HL-60 (cell line): Measurements from ENCODE around the genes GRAMD2B, C5orf63, MEGF10 and ADAMTS19.

- RRBS: no CpG with 5 or more reads among the region's 7 CpGs
These were observed 216.4 kb upstream of the ZNF608 start for GRCh38 chr5:124962821-124963235.

- RRBS: no CpG with 5 or more reads among the region's 4 CpGs
These were observed 258.9 kb upstream of the ZNF608 start for GRCh38 chr5:125005242-125005762.

DNA sequence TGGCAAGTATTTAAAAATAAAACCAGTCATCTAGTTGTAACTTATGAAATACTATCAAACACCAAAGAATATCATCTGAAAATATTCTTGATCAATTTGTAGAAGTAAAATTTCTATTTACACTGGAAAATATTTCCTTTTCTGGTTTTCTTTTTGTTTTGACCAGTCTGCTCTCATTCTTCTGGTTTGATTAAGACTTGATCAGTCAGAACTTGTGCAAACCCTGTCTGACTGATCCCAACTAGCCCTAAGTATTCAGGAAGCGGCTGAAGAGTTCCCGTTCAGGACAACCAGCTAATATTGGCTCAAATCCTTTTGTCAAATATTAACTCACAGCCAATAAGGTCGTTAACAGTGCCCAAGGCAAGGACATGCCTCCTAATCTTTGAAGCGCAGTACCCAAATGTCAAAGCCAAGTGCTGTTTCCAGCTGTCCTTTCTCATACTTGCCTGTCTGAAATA is 266.2 kb upstream of the ZNF608 start:
- RRBS: no CpG with 5 or more reads among the region's 4 CpGs

GRCh38 chr5:126210867-126211496 is 212.2 kb upstream of the GRAMD2B start:
- RRBS: no CpG with 5 or more reads among the region's 7 CpGs

DNA sequence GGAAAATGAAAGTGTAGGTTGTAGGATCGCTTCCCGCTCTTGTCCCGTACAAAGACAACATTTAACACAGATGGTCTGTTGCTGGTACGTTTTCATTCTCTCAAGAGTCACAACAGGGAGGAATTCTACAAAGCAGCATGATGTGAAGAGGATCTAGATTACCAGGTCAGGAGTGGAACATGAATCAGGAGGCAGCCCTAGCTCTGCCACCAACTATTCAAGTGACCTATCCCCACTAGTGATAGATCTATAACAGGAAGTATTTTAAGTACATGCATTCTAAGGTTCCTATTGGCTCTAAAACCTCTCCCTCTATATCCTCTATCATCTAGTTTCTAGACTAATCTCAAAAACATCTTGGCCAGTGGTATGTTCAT is 58.8 kb upstream of the GRAMD2B start:
- RRBS: no CpG with 5 or more reads among the region's 4 CpGs

DNA sequence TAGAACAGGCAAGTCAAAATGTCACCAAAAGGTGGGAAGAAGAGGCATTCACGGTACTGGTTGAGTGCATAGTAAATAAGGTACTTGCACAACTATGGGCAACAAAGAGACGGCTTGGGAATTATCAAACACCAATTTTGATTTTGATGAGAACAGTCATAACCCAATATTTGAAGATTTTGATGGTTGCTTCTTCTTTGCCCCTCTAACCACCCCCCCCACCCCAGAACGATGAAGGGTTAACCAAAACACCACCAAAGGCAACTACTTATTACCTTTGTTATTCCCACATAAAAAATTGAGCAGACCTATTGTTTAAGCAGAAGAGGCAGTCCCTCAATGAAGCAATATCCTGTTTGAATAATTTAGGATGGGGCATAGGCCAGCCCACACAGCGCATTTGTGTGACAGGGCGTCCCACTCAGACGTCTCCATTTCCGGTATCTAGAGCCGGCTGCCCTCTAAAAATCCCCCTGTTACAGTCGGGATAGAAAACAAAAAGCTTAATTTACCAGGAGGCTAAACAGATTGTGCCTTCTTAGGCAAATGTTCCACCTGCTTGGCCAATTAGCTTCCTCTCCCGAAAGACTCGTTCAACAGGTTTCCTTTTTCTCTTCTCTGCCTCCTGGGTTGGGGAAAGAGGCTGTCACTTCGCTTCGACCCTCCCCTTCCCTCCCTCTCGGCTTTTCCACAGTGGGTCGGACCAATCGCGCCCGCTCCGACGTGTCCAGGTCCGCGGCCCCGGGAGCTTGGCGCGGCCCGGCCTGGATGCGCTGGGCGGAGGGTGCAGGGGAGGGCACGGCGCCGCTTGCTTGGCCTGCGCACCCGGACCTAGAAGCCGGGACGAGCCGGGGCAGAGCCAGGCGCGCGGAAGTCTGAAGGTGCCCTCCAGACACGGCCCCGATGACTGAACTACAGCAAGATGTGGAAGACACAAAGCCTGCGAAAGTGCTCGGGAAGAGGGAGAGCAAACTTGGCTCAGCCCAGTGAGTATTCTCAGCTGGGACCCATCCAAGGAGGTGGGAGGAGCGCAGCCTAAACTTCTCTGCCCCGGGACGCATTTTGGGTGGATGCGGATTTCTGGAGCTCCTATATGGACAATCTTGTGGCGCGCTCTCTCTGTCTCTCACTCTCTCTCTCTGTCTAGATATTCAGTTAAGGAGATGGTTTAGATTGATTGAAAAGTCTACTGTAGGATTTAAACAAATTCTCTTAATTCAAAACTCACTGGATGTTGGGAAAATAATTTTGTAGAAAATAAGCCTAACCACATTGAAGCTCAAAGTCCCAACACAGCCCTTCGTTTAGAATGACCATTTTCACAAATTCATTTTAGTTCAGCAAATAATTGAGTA is at the start of gene GRAMD2B:
TSS of gene GRAMD2B (plus strand) at position 706 of the 1,355 bp plus-strand sequence.
- RRBS: 2% methylated on average over 8 of the region's 50 CpGs

DNA sequence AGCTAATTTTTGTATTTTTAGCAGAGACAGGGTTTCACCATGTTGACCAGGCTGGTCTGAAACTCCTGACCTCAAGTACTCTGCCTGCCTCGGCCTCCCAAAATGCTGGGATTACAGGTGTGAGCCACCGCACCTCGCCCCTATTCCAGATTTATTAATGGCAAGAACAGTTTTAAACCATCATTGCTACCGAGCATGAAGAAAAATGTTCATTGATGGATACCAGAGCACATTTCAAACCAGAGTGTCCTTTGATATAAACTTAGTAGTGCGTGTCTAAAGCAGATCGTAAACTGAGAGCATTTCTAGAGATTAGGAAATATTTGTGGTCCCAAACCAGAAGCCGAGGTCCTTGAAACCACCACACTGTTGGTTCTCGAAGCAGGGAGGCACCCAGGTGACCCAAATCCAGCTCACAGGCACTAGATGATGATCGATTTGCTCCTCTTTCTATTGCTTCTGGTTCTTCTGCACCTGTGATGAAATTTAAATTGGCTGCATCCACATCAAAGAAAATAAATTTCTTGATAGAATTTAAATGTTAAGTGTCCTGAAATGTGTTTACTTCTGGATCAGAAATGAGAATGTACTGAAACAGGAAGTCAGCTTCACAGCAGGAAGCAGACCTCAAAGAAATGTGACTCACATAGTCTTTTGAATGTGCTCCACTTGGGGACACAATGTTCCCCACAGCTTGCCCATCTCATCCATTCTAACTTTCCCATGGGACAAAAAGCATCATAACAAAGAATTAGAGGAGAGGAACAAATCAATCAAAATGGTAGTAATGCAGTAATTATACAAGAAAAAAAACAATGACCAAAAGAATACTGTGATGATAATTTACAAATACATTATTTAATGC is 85.5 kb downstream of the GRAMD2B start:
- RRBS: no CpG with 5 or more reads among the region's 9 CpGs

GRCh38 chr5:126603333-126604068 is 2.8 kb downstream of the PHAX start:
- RRBS: no CpG with 5 or more reads among the region's 6 CpGs

DNA sequence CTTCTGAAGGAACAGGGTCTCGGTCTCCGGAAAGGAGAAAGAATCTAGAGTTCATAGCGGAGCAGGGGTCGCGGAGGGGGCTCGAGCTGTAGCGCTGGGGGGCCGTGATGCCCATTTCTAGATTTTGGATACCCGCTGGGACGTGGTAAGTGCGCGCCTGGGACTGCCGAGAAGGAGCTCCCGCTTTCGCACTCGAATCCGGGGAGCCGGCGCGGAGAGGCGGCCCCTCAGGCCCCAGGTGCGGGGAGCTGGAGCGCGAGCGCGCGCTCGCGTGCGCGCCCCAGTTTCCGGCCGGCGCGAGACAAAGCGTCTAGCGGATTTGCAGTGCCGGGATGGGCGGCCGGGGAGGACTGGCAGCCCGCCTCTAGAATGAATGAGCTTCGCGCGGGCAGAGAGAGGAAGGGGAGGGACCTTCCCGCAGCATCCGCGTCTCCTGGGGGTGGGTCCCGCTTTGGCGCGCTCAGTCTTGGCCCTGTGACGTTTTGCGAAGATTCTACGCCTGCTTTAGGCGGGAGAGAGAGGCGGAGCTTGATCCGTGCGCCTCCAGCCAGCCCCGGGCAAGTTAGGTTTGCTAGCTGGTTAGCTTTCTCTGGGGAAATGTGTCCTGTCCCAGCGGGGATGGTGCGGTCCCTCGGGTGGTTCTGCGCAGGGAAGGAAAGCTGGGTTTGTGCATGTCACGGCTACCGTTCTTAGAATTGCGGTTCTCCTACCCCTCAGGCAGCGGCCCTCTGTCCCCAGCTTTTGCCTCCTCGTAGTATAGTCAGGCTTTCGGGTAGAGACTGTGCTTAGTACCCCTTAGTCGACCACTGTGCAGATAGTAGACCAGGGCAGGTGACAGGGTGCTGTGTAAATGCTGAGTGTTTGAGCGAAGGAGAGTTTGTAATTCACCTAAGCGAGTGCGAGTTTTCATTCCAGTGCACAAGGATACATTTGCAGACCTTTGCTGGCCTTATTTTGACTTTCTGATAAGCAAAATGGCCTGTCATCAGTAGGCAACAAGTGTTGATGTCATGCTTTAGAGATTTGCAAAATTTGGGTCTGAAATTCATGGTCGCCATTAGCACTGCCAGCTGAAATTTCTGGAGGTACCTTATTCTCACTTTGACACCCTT is 1.4 kb downstream of the LMNB1 start:
- RRBS: 5% methylated on average over 2 of the region's 73 CpGs

DNA sequence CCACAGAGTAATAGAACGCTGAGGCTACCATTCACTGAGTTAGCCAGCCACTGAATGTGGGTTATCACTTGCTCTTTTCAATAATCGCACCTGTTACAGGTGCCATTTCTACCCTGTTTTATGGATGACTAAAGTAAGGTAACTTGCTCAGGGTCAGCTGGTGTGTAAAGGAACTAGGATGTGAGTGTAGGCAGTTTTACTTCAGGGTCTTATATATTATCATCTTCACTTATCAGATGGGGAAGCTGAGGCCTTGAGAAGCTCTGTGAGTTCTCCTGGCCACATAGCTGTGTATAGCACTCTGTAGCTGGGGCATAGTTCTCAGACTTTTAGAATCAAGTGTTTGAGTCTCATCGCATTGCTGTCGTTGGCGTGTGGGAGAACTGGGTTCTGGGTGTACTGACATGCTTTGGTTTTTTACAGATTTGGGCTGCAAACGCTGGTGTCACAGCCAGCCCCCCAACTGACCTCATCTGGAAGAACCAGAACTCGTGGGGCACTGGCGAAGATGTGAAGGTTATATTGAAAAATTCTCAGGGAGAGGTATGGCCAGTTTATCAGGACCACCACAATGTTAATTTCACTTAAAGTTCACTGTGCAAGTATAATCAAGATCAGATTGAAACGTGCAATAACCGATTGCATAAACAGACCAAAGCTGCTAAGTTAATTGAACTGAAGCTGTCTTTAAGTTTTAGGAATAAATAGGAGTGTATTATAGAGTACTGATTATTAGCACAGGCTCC is 48.8 kb downstream of the LMNB1 start:
- RRBS: no CpG with 5 or more reads among the region's 10 CpGs

DNA sequence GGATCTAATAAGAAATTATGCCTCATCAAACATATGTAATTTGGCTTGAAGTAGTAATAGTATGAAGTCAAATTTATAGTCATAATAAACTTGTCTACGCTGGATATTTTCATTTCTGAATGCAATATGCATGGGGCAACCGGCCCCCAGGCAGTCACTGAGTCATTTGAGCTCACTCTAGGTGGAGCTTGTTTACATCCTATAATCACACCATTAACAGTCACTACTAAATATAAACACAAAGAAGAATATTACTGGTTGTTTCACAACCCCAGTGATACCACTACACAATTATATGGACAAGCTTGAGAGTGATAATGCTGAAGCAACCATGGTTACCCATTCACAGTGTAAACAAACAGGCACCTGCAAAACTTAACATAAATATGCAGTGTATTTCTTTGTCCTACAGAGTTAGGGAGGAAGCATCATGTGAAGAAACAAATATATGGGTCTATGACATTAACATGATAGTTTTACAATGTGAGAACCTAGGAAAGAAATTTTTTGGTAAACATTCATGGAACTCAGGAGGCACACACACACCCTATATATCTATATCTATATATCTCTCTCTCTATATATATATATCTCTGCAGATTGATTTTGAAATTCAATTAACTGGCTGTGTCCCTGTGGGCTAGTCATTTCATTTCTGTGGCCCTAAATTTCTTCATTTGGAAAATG is 68.5 kb downstream of the MARCHF3 start:
- RRBS: no CpG with 5 or more reads among the region's 2 CpGs

DNA sequence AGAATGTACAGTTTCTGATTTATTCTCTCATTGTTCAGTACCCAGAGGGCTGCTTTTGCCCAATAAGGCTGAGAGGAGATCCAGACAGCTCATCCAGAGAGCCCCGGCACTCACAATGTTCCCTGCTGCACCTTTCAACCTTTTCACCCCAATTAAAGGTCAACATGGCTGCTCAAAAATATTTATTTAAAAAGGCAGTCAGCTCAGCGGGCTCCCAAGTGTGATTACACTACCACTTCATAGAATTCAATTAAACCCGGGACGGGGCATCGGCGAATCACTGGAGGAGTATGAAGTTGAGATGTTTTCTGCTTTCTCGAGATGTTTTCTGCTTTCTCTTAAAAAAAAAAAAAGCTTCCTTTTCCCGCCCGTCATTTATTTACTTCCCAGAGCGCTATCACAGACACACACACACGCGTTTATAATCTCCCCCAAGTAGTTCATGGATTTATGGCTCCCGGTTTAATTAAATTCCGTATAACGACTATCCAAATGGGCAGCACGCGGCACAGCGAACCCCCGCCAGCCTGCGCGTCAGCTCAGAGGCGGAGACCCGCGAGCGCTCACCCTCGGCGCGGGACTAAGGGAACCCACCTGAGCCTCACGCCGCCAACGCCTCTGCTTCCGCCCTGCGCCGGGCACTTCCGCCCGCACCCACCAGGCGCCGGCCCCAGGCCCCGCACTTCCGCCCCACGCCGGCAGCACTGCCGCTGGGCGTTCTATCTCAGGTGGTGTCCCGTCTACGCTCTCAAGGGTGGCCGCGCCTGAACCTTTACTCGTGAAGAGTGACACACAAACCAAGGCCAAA is at the start of gene C5orf63:
TSS of gene C5orf63 (minus strand) at position 646 of the 808 bp plus-strand sequence.
- RRBS: no CpG with 5 or more reads among the region's 49 CpGs

DNA sequence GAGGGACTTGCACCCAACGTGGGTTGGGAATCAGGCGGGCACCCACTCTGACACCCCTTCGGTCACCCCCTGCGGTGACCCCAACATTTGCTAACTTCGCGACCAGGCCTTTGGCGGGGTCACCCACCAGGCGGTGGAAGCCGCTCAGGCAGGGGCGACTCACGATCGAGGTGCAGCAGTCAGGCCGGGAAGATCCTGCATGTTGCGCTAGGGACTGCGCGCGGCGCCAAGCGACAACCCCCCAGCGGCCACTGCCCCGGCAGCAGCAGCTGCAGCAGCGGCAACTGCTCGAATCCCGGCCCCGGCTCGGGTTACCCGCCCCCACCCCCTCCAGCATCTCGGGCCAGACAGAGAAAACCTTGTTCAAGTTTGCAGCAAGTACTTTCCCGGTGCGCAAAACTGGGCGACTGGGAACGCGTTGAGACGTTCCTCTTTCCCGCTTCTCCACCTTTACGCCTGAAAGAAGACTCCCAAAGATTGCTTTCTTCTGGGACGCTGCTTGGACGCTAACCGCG is at the start of gene MEGF10:
TSS of gene MEGF10 (plus strand) at position 346 of the 515 bp plus-strand sequence.
- RRBS: 17% methylated on average over 14 of the region's 40 CpGs

- RRBS: no CpG with 5 or more reads among the region's 7 CpGs
These were observed 125.1 kb upstream of the SLC12A2 start for GRCh38 chr5:127958231-127959192.

DNA sequence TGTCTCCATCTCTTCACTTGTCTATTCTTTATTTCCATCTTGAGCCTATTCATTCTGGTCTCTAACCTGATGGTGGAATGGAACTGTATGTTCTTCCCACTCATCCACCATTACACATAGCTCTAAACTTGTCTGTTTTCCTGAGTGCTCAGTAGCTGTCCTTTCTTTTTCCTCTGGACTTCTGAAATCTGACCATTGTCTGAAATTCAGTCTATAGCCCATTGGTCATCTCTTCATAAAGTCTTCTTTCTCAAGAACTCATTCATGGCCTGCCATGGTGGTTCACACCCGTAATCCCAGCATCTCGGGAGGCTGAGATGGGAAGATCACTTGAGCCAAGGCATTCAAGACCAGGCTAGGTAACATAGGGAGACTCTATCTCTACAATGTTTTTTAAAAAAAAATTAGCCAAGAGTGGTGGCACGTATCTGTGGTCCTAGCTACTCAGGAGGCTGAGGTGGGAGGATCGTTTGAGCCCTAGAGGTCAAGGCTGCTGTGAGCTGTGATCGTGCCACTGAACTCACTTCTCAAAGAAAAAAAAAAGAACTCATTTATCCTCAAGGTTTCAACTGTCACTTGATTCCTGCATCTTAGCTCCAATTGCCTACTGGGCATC is 29.2 kb upstream of the SLC12A2 start:
- RRBS: no CpG with 5 or more reads among the region's 5 CpGs

GRCh38 chr5:128157876-128158566 is 74.5 kb downstream of the SLC12A2 start:
- RRBS: no CpG with 5 or more reads among the region's 1 CpG

GRCh38 chr5:128167504-128168063 is 84.0 kb downstream of the SLC12A2 start:
- RRBS: no CpG with 5 or more reads among the region's 2 CpGs

GRCh38 chr5:128174255-128174969 is 90.8 kb downstream of the SLC12A2 start:
- RRBS: no CpG with 5 or more reads among the region's 1 CpG

DNA sequence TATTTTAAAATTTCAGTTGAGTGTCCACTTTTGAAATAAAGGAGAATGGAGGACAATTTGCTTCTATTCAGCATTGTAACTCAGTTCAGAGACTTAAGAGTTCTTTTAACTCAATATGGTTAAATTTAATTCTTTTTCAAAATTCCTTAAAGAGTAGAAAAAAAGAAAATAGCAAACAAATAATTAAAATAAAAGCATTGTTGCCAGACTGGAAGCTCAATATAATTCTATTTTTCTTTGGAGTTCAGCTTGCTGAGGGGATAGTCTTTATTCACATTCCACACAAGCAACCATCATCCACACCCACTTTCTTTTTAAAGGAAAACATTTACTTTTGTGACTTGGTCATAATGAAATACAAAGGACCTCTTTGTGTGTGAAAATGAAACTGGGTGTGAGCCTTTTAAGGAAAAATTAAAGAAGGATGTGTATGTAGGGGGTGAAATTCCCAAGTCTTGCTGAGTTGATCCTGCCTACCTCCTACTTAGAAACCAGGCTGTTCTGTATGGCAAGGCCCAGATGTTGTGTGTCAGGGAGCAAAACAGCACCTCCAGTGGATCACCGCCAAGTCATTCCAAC is 198.3 kb upstream of the FBN2 start:
- RRBS: no CpG with 5 or more reads among the region's 1 CpG

DNA sequence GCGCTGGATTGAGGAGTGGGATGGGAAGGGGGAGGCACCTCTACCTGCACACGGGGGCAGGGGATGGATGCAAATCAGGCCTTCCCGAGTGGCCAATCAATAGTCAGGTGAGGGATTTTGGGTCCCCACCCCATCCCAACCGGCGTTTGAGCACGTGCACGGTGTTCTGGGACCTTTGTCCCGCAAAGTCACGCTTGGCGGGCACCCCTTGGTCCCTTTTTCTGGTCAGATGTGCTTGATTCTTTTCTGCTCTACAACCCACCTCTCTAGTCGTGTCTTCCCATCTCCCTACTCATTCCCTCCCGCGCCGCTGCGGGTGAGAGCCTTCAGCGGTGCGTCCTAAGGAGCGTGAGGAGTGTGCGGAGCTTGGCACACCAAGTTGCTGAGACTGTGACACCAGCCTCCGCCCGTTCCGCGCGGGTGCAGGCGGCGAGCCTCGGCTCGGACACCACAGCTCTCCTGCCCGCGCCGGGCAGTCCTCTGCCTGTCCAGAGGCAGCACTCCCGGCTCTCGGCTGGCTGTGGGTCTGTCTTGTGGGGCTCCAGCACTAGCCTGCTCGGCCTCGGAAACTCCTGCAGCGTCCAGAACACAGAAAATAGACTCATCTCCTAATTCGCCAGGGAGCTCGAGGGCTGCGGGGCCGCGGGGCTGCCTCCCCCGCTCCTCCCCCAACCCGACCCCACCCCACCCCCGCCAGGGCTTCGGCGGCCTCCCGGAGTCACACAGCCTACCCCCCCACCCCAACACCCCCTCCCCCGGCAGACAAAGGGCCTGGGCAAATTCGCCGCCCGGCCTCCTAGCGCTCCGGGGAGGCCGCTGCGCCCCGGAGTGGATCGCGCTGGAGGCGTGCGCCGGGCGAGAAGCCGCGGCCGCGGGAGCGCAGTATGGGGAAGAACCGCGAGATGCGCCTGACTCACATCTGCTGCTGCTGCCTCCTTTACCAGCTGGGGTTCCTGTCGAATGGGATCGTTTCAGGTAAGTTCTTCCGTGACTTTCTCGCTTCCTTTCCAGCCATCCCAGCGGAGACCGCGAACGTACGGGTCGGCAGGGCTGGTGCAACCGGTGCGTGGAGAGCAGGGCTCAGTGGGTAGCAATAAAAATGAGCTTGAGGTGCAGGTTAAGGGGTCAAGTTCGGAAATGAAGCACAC is at the start of gene ADAMTS19:
TSS of gene ADAMTS19 (plus strand) at position 791 of the 1,148 bp plus-strand sequence.
- RRBS: 10% methylated on average over 3 of the region's 83 CpGs